Progenitor cell of endocrine pancreas (in vitro differentiated cells): ENCODE results near the genes HHLA2 and GUCA1C.

GRCh38 chr3:105365253-105365623 lies 1.5 kb upstream of the ALCAM start:
- PRO-cap: no peak

GRCh38 chr3:105386966-105387380 lies 20.3 kb downstream of the ALCAM start:
- PRO-cap: no peak

DNA sequence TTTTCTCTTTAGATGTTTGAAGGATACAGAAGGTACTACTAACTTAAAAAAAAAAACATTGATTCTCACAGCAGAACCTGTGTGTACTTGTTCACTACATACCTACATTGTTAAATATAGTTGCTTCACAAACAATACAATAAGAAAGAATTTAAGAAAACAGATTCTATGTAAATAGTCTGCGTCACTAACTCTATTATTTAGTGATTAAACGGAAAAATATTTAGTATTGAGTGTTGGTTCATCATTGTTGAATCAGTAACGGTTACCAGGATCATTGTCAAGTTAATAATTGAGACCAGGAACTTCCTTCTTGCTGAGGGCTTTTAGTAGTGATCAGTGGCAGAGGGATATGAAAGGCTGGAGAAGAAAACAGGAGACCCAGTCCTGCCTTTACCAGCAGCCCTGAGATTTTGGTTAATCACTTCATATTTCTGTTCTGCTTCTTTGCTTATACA lies 20.7 kb downstream of the ALCAM start:
- PRO-cap: no peak

GRCh38 chr3:105534259-105534928 lies 167.7 kb downstream of the ALCAM start:
- PRO-cap: no peak

DNA sequence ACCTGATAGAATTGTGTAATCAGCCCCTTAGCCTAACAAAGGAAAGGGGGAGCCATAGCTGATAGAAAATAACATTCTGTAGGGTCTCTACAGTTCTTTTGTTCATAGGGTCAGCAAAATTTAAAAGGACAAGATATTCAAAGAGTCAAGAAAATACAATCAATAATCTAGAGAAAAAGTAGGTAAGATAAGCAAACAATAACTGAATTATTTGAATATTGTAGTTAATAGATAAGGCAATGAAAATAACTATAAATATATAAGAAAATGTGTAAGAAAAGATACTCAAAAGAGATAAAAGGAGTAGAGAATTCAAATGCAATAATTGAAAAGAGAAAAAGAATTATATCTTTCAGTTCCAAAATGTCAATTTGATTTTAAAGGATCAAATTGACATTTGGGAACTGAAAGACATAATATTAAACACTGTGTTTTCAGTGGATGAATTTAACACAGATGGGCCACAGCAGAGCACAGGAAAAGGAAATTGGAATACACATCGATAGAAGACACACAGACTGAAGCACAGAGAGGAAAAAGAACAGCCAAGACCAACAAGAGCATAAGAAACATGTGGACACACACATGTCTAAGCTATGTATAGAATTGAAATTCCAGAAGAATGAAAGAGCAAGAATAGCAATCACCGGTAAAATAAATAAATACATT lies 203.4 kb downstream of the ALCAM start:
- PRO-cap: no peak

DNA sequence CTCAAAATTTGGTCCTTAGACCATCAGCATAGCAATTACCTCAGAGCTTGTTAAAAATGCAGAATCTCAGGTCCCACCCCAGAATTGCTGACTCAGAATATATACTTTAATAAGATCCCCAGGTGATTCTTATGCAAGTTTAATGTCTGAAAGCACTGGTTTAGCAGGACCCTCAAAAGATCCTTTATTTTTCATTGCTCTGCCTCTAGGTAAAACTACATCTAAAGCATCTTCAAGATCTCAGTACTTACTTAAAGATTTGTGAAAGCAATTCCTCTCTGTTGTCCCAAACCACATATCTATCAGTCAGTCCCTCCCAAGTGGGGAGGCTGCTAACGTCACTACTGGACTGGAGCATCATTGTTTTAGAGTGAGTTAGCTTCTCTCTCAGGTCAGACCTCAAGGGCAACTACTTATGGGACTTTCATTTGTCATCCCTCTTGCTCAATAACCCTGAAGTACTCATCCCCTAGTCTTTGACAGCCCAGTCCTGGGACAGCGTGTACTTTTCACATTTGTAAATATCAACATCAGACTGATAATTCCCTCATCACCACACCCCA lies 76.7 kb downstream of the CBLB start:
- PRO-cap: no peak

DNA sequence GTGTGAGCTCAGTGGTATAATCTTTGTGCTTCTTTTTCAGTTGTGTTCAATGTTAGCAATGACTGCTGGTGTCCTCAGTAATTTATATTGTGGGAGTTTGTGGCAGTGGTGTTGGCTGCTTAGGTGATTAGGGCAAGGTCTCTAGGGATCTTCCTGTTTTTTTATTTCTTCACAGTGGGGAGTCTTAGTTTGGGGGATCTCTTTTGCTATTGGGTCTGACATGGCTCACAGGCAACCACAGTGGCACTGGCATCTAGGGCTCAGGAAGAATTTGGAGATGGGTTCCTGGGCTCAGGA lies 610.8 kb upstream of the CBLB start:
- PRO-cap: no peak

- PRO-cap: no peak
Observed at GRCh38 chr3:107241197-107241843, 135.9 kb upstream of the CCDC54 start.

DNA sequence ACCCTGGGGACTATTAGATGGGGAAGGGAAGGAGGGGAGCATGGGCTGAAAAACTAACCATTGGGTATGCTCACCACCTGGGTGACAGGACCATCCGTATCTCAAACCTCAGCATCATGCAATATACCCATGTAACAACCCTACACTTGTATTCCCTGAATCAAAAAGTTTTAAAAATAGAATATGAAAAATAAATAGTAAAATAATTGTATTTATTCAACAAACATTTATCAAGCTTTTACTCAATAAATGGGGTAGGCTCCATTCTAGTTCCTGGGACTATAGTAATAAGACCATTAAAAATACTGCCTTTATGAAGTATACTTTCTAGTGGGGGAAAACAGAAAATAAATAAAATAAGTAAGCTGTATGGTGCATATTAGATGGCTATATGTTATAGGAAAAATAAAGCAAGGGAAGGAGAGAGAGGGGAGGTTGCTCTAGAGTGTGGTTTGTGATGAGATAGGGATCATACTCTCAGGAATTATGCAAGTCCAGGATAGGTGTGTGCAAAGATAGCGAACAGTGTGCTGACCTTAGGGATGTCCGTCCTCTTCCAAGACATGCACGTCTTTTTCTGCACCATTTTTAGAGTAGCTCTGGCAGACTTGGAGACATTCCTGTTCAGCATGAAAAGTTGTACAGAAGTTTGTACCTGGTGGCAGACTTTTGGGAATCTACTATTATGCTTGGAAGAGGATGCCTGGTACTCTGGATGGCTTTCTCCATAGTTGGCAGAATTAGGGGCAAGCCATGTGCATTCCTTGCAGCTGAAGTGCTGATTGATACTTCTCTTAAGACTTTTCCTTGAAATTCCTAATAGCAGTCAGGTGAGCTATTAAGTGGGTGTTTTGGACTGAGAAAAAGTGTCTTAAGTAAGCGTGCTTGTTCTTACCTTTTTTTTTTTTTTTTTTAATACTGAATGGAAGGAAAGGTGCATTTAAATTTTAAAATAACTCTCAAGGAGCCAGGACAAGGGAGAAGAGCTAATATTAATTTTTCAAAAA lies 26.5 kb downstream of the BBX start:
- PRO-cap: no peak

- PRO-cap: no peak
Observed at GRCh38 chr3:108099711-108100281, 9.0 kb upstream of the CD47 start.

DNA sequence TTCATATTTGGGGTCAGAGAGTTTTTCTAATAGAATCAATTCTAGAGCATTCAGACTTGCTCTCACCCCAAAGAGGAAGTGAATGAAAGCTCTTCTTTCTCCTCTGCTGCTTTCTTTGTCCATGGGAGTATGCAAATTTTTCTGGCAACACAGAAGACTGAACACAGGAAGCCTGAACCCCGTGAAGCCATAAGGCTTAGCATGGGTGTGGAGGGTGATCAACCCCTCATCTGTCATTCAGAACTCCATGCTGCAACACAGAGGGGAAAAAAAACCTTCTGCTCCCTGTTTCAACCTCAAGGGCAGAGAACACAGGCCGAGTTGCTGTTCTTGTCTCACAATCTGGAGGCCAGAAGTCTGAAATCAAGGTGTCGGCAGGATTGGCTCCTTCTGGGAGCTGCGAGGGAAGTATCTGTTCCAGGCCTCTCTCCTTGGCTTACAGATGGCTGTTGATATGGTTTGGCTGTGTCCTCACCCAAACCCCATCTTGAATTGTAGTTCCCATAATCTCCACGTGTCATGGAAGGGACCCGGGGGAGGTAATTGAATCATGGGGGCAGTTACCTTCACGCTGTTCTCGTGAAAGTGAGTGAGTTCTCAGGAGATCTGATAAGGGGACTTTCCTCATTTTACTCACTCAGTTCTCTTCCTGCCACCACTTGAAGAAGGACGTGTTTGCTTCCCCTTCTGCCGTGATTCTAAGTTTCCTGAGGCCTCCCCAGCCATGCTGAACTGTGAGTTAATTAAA lies 33.8 kb upstream of the CD47 start:
- PRO-cap: no peak

DNA sequence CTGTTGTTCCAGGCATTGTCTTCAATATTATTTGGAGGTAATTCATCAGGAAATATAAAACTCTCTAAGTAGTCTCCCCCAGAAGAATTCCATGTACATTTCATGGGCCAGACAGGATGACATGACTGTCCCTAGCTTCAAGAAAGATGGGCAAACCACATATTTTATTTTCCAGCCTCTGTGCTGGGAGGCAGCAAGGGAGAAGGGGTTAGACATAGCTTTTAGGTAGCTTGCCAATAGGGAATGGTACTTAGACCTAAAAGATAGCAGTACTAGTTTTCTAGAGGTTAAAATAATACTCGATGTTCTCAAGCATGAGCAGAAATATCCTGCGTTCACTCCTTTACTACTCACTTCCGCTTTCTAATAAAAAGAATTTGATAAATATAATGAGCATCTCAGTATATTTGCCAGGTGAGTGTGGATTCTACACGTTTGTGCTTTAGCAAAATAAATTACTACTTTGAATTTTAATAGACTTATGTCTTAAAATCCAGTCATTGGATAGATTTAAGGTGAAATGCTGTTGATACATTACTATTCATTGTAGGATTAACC lies 39.3 kb upstream of the CD47 start:
- PRO-cap: no peak

DNA sequence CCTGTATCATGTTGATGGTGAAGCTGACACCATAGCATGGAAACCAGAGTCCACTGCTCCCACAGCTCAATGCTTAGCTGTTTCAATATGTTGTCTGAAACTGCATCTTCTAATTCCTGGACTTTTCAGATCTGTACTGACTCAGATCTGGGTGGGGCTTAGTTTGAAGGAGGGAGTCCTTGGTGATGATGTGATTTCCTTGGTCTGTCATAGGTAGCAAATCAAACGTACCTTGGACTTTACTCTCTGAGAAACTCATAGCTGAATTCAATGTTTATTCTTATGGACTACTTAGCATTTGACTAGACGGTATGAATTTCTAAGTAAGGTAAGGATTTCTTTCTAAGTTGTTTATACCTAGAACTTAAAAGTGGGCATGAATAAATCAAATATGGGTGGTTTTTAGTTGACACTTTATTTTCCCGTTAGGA lies at the start of gene HHLA2:
Gene HHLA2, plus strand, starts transcription at position 277 of the 431 bp plus-strand sequence.
- PRO-cap: no peak

DNA sequence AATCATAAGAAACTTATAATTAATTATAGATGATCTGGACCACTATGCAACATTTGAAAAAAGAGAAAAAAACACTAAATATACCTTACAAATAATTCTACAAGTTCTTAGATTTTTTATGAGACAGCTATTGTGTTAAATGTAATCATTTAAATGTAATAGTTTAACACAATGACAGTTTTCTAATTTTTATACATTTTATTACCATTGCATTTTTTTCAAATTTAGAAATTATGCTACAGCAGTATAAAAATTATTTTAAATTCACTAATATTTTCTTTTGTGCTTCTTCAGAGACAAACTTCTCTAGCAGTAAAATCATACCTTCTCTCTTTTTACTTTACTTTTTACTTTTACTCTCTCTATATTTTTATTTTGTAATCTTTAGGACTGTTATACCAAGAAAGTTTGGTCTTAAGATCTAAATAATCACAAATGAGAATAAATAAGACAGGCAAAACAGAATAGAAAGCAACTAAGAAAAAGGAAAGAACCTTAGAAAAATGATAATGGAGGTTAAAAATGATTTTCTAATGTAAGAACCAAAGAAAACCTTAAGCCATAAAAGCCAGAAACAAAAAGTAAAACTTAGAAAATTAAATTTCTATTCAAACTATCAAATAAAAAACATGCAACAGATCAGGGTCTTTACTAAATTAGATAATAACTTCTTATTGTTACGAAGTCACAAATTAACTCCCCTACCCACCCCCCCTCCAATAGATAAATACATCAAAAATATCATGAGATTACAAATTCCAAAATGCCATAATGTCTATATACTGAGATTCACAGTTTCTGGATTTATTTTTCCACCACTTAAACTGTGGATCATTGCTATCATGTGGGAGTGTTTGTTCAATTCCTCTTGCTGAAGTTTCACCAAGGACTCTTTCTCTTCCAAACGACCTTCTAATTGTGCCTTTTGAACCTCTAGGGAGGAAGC lies 38.6 kb downstream of the CIP2A start:
- PRO-cap: no peak

DNA sequence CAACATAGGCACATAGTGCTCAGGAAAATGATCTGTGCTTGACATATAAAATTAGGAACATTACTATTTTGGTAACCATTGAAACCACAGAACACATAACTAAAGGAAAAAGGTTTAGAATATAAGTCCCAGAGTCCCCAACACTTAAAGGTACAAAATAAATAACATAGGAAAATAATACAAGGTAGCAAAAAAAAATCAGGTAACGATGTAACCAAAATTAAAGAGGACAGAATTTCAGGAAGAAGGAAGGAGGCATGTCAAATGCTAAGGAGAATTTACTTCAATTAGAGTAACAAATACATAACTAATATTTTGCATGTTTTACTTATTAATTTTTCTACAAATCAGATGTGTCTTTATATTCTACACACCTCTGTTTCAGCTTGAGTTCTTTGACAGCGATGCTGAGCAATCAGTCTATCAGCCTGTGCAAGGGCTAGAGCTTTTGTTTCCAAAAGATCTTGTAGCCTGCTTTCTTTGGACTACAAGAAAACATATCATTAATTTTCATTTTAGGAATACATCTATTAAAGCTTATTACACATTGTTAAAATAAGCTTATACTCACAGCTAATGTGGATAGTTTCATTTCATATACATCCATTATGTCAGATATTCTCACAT lies 29.7 kb downstream of the CIP2A start:
- PRO-cap: no peak

DNA sequence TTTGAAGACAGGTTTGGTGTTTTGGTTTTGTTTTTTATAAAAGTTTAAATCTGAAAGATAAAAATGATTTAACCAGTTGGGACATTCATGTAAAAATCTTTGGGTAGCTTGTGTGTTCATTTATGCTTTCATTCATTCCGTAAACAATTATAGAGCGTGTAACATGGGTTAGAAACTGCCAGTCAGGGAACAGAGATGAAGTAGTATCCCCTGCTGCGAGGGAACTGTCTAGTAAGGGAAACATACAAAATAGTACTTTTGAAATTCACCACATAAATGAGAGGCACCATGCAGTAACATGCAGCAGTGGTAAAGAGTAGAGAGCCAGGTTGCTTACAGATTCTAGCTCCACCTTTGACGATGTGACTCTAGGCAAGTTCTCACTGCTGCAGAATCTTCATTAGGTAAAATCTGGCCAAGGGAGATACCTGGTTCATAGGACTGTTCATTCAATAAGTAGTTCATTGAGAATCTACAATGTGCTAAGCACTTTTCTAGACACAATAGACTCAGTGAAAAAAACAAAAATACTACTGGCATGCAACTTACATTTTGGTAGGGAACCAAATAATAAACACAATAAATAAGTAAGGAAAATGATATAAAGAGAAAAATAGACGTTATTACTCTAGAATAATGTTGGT lies 1.0 kb downstream of the DZIP3 start:
- PRO-cap: no peak

DNA sequence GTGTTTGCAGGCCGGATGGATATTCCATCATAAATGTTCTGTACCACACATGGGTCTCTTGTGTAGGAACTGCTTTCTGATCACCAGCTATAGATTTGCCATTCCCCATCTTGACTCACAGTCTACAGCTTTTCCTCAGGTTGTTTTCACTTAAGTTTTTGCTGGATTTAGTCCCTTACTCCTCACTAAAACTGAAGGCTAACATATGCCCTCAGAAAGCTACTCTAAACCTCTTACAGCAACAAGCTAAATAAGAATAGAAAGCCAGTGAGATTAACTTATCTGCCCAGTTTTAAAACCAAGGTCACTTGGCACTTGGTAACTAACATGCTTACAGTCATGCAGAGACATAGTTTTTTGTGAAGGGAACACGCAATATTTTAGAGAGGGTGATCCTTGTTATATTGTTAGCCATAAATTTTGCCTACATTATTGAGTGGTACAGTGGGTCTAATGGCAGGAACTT lies at the start of gene GUCA1C:
Gene GUCA1C, minus strand, starts transcription at position 226 of the 466 bp plus-strand sequence.
- PRO-cap: no peak

- PRO-cap: no peak
Observed at GRCh38 chr3:109081786-109082249, 36.1 kb downstream of the MORC1 start.

- PRO-cap: no peak
Observed at GRCh38 chr3:109409962-109410406, 72.6 kb upstream of the DPPA4 start.

GRCh38 chr3:110527277-110527870 lies 544.2 kb upstream of the NECTIN3 start:
- PRO-cap: no peak